GM23338 (cell line): ENCODE measurements around the gene GJD4.

DNA sequence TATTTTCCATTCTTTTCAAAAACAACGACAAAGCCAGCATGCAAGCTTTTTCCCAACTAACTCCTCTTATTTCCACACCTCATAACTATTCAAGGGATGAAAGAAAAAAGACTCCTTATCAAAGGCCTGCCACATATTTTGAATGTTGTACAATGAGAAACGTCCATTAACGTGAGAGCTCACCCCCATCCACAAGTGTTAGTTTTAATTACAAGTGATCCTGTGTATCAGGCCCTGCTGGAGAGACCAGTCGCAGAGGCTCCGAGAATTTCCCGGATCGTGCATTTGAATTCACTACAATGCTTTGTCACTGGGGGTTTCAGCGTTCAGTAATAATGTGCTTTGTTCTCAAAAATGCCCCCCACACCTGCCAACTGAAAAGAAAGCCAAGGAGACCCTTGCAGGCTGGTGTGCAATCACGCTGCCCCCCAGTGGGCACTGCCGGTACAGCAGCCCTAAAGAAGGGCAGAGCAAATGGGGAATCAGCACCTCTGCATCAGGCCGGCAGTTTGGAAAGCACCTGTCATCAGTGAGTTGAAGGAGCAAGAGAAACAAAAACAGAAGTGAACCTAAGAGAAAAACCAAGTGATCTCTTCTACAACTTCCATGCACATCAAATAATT is 177.7 kb downstream of the PARD3 start:
- PRO-cap = no peak
- RAMPAGE, long total RNA = no peak

DNA sequence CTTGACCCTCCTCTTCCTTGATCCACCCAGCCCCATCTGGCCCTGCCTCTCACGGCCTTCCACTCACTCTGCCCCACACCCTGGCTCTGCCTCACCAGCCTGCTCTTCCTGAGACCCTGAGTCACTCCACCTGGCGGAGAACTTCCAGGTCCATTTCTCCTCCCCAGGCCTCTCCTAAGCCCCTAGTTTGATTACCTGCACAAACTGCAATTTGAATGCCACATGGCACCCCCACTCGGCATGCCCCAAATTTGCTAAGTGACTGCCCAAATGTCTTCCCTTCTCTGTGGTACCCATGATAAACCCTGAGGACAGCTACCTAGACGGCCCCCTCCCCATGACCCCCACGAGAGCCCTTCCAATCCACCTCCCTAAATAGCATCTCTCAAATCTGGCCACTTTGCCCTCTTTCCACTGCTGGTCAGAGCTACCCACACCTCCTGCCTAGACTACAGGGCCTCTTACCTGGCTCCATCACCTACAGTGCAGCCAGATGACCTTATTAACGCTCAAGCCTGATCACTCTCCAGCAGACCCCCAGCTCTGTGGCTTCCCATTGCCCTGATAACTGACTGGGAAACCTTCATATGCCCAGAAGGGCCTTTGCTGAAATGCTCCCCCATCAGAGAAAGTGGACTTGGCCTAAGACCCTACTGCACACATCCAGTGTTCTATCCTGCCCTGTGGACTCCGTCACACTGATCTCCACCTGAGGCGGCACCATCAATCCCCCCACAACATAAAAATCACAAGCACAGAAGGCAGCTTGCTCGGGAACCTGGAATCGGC is 172.5 kb downstream of the PARD3 start:
- PRO-cap = no peak
- RAMPAGE, long total RNA = no peak

- PRO-cap = no peak
- RAMPAGE, long total RNA = no peak
Observed at GRCh38 chr10:34750813-34751326, 64.2 kb downstream of the PARD3 start.

- PRO-cap = no peak
- RAMPAGE, long total RNA = no peak
Observed at GRCh38 chr10:34809229-34809800, 5.8 kb downstream of the PARD3 start.

DNA sequence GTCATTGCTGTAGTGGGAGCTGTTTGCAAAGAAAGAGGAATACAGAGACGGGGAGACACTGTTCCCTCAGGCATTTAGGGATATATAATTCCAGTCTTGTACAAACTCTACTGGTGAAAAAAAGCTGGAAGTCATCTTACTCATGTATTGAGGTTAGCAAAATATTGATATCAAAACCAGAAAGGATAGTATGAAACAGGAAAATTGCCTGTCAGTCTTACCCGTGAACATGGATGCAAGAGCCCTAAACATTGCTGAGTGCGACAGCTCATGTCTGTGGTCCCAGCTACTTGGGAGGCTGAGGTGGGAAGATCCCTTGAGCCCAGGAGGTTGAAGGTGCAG is 26.9 kb upstream of the PARD3 start:
- PRO-cap = no peak
- RAMPAGE, long total RNA = no peak

GRCh38 chr10:34905969-34906568 is 91.0 kb upstream of the PARD3 start:
- PRO-cap = unidirectional peak, minus-strand start at chr10:34906191
- RAMPAGE, long total RNA = no peak

GRCh38 chr10:34941697-34942322 is 126.7 kb upstream of the PARD3 start:
- PRO-cap = no peak
- RAMPAGE, long total RNA = no peak

DNA sequence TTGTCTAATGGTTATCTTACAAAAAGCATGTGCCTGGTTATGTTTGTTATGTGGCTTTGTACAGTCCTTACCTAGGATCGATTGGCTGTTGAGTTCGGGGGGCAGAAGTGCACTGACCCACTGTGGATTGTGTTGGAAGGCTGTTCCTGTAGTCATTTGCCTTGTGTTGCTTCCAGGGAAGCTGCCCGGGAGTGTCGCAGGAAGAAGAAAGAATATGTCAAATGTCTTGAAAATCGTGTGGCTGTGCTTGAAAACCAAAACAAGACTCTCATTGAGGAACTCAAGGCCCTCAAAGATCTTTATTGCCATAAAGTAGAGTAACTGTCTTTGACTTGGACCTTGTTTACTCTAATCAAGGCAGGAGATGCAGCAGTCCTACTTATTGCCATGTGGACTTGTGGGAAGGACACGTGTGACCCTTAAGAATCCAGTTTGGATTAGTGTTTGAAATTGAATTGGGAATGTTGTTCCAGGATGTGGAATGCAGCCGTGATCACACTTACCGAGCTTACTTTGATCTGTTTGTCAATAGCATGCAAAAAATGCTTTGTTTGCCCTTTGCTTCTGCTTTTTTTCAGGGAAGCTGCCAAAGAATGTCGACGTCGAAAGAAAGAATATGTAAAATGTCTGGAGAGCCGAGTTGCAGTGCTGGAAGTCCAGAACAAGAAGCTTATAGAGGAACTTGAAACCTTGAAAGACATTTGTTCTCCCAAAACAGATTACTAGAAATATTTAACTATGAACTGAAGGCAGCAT is 84.6 kb downstream of the CREM start:
- PRO-cap = unidirectional peak, minus-strand start at position 439 of the sequence
- RAMPAGE, long total RNA = no peak

DNA sequence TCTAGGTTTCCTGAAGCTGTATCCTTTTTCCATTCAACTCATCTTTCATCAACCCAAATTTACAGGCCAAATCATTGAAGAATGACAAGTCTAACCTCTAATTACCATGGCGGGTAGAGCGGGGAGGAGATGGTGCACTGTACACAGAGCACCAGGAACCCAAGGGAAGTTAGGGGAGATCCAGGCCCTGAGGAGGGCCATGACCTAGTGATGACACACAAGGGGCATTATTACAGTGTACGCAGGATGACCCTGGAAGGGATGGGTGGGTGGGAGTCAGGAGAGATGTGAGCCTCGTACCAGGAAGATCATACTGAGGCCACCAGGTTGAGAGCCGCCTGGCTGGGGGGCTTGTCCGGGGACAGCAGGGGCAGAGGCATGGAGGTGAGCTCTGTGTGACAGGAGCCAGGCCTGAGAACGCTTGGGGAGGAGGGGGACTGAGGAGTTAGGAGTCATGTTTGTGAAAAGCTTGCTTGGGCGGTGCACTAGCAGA is 89.5 kb upstream of the CCNY start:
- PRO-cap = no peak
- RAMPAGE, long total RNA = no peak

GRCh38 chr10:35336836-35337561 is 690 bp downstream of the CCNY start:
- PRO-cap = bidirectional peak, plus-strand start at chr10:35337137, minus-strand start at chr10:35337107; bidirectional peak, plus-strand start at chr10:35337558, minus-strand start at chr10:35337320
- RAMPAGE, long total RNA = no peak

DNA sequence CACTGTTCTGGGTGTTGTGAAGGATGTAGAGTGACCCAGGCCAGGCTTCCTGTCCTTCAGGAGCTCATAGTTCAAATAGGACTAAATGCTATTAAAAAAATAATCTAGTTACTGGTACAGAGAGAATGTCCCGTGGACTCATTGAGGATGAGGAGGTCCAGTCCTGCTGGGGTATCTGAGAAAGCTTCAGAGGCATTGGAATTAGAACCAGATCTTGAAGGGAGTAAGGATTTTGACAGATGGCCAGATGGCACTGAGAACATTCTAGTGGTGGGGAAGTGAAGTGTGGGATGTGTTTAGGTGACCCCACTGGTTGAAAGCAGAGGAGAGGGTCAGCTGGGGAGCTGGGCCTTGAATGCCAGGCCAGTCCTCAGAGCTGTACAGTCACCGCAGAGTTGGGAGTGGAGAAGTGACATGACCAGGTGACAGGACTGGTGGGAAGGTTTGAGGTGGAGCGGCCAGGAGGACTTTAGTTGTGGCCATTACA is 56.1 kb downstream of the CCNY start:
- PRO-cap = no peak
- RAMPAGE, long total RNA = no peak

DNA sequence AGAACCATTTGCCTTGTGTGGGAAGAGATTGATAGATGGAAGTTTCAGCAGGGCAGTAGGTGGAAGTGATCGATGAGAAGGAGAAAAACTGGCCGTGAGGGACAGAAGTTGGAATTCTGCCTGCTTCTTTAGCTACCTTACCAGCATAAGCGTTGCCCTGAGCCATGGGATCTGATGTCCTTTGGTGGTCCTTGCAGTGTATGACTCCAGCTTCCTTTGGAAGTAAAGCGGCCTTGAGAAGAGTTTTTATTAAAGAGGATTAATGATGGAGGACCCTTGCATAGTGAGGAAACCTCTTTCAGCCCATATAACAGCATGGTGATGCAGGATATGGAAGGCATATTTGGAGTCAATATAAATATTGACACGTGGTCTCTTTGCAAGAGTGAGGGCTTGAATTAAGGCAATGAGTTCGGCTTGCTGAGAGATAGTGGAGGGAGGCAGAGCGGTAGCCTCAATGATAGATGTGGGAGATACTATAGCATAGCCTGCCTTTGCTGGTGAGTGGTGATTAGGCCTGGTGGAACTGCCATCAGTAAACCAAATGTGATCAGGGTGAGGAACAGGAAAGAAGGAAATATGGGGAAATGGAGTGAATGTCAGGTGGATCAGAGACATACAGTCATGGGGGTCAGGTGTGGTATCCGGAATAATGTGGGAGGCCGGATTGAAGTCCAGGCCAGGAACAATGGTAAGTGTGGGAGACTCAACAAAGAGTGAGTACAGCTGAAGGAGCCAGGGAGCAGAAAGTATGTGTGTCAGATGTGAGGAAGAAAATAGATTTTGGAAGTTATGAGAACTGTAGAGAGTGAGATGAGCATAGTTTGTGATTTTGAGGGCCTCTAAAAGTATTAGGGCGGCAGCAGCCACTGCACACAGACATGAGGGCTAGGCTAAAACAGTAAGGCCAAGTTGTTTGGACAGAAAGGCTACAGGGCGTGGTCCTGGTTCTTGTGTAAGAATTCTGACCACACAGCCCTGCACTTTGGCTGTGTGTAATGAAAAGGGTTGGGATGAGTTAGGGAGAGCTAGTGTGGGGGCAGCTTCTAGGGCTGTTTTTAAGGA is 67.4 kb downstream of the CCNY start:
- PRO-cap = no peak
- RAMPAGE, long total RNA = no peak

GRCh38 chr10:35409918-35410399 is 73.7 kb downstream of the CCNY start:
- PRO-cap = no peak
- RAMPAGE, long total RNA = no peak

DNA sequence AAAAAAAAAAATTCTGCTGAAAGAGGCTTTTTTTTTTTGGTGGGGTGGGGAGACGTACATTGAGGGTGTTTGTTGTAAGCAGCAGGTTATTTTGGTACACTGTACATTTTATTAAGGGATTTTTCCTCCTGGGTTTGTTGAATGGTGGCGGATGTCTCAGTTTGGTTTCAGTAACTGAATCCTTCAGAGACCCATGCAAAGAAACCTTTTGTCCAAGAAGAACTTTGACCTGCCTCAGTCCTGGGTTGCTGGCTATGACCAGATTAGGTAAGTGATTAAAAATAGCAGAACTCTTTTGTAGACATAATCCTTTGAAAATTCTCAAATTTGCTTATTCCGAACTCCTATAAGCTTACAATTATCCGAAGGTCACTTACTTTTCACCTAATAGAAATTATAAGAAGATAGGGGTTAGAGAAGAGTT is 87.2 kb downstream of the CCNY start:
- PRO-cap = no peak
- RAMPAGE, long total RNA = no peak

- PRO-cap = no peak
- RAMPAGE, long total RNA = no peak
Observed at GRCh38 chr10:35605182-35605458, at the start of gene GJD4. TSS of gene GJD4 (plus strand) at chr10:35605341.

GRCh38 chr10:38018115-38018863 is 7.8 kb downstream of the ZNF33A start:
- PRO-cap = no peak
- RAMPAGE, long total RNA = no peak

- PRO-cap = bidirectional peak, plus-strand start at chr10:38403221, minus-strand start at chr10:38402790
- RAMPAGE, long total RNA = no peak
Observed at GRCh38 chr10:38402414-38403636, 308.7 kb downstream of the ZNF37A start.

DNA sequence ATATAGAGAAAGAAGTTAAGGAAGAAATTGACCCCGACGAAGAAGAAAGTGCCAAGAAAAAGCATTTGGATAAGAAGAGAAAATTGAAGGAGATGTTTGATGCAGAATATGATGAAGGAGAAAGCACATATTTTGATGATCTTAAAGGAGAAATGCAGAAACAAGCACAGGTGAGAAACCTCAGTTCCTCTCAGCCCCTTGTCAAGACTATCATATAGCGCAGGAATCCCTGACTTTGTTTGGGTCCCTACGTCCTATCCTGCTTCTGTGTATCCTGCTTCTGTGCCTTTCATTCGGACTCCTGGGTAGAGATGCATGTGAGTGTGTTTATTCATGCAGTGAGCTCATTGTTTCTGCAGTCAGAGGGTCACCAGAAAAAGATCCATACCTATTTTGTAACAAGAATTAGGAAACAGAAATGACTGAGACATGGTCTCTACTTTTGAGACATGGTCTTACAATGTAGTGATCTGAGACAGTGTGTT is 34.8 kb downstream of the BMS1 start:
- PRO-cap = bidirectional peak, plus-strand start at position 285 of the sequence, minus-strand start at position 284 of the sequence
- RAMPAGE, long total RNA = no peak

- PRO-cap = no peak
- RAMPAGE, long total RNA = no peak
Observed at GRCh38 chr10:43120803-43121287, 17.4 kb upstream of the CSGALNACT2 start.

- PRO-cap = no peak
- RAMPAGE, long total RNA = no peak
Observed at GRCh38 chr10:43318104-43318733, 51.4 kb upstream of the RASGEF1A start.